Gastrocnemius medialis (tissue), 3 donors: ENCODE measurements around a stretch of chr5.

DNA sequence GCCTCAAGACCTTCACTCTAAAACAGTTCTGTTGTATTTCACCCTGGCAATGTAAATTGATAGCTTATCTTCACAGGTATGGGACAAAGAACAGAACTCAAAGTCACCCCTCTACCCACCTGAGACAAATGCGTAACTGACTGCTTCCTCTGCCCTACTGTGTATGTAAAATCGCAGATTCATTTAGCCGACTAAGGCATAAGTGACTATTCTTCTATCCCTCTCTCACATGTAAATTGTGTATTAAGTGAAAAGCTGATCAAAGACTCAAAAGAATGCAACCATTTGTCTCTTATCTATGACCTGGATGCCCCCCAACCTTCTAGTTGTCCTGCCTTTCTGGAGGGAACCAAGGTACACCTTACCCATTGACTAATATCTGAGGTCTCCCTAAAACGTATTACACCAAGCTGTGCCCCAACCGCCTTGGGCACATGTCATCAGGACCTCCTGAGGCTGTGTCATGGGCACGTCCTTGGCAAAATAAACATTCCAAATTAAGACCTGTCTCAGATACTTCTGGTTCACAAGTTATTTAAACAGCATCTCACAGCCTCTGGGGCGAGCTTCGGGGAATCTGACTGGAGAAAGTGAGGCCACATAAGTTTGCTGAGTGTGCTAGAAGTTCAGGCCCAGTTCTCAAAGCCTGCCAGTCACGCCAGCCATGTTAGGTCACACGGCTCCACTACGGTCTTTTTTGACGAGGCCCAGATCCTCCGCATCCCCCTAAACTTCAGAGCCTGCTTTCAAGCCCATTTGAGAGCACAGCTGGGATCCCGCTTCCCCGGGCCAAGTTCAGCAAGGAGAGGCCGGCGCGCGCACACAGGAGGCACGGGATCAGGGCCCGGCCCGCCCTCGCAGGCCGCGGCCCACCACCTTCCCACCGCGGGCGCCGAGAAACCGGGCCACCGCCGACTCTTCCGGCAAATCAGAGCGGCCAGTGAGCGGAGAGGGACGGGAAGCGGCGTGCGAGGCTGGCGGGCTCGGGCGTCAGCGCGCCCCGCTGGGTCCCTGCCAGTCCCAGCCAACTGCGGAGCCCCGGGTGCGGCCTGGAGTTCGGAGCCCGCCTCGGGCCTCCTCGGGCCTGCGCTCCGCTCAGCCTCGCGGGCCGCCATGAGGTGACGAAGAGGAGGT lies 727 bp downstream of the TBCA start:
- PRO-cap: bidirectional peak, plus-strand start at position 836 of the sequence, minus-strand start at position 930 of the sequence
- RAMPAGE, long total RNA, 3 experiments: no peak in any of the 3 experiments

DNA sequence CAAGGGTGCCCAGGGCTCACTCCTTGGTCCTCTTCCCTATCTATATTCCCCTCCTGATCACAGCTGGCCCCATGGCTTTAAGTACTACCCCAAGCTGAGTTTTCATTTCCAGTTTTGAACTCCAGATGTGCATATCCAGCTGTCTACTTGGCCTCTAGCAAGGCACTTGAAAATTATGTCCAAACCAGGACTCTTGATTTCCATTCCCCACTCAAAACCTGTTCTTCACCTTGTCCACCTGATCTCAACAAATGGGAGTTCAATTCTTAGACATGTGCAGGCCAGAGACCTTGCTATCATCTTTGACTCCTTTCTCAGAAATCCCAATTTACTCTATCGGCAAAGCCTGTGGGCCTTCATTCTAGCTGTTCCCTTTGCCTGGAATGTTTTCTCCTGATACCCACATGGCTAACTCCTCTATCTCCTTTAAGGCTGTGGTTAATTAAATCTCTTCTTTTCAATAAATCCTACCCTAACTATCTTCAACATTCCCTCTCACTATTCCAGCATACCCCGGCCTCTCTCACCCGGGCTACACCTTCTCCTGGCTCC lies 136.5 kb downstream of the SCAMP1 start:
- PRO-cap: no peak
- RAMPAGE, long total RNA, 3 experiments: no peak in any of the 3 experiments

- PRO-cap: no peak
- RAMPAGE, long total RNA, 3 experiments: no peak in any of the 3 experiments
Observed at GRCh38 chr5:78508182-78508862, 140.2 kb downstream of the LHFPL2 start.

GRCh38 chr5:78547498-78548483 lies 100.8 kb downstream of the LHFPL2 start:
- PRO-cap: no peak
- RAMPAGE, long total RNA, 3 experiments: no peak in any of the 3 experiments

GRCh38 chr5:78577475-78577868 lies 71.1 kb downstream of the LHFPL2 start:
- PRO-cap: no peak
- RAMPAGE, long total RNA, 3 experiments: no peak in any of the 3 experiments

DNA sequence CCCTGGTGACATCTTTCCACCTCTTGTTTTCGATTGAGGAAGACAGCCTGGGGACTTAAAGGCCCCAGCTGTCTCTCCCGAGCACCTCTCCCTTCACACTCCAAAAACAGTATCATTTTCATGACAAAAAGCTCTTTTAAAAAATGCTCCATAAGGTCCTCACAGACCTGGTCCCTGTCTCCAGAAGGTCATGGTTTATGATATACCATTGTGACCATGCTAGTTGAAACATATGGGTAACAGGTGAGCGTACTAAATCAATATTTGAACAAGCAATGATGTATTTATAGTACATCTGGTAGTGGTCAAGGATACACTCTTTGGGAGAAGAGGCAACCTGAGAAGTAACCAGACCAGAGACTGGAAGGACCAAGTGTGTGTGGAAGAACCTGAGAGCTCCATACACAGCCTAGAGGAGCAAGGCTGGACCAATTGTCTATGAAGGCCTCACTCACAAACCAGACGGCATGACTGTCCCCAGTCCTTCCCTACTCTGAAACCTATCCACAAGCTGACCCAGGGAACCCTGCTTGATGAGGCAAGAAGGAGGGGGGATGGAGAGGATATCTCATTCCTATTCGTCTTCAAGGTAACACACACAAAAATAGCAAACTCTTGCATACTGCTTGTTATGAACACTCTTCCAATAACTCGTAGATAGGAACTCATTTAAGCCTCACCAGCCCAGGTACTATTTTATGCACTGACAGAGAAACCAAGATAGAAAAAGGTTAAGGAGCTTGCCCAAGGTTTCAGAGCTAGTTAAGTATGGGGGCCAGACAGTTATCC lies 55.0 kb downstream of the LHFPL2 start:
- PRO-cap: no peak
- RAMPAGE, long total RNA, 3 experiments: no peak in any of the 3 experiments

GRCh38 chr5:78766062-78766550 lies 117.5 kb upstream of the LHFPL2 start:
- PRO-cap: no peak
- RAMPAGE, long total RNA, 3 experiments: no peak in any of the 3 experiments

GRCh38 chr5:78771634-78772323 lies 123.2 kb upstream of the LHFPL2 start:
- PRO-cap: no peak
- RAMPAGE, long total RNA, 3 experiments: no peak in any of the 3 experiments

DNA sequence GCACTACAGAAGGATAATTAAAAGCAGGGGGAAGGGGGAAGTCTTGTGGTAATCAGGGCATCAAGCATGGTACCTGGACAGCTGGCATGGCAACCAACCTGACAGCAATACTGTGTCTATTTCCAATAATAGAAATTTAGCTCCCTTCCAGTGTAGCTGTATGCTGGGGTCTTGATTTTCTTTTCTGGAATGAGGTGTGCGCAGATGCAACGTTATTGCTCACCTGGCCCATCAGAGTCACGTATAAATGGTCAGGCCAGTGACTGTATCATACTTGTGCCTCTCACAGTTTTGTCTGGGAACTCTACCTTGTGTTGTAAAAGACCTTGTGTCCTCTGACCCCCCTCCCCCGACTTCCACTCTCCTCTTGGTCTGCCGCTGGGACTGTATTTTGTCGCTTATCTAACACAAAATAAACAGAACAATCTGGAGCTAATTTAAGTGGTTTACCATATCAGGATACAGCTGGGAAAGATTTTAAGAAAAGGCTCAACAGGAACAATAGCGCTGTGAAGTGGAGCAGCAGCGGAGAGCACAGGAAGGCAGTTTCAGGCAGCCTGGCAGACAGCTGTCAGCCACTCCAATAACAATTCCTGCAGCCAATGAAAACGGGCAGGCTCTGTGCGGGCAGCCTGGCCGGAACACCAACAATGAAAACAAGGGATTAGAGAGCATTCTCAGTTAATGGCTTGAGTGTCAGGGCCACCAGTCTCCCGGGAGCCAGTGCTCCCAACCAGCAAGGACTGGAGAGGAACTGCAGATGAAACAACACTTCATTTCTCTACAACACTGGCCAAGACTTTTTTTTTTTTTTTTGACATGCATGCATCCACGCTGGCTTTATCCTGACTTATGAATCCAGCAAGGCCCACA lies 76.9 kb downstream of the ARSB start:
- PRO-cap: no peak
- RAMPAGE, long total RNA, 3 experiments: no peak in any of the 3 experiments

- PRO-cap: no peak
- RAMPAGE, long total RNA, 3 experiments: no peak in any of the 3 experiments
Observed at GRCh38 chr5:79032134-79032849, 37.2 kb downstream of the DMGDH start.

DNA sequence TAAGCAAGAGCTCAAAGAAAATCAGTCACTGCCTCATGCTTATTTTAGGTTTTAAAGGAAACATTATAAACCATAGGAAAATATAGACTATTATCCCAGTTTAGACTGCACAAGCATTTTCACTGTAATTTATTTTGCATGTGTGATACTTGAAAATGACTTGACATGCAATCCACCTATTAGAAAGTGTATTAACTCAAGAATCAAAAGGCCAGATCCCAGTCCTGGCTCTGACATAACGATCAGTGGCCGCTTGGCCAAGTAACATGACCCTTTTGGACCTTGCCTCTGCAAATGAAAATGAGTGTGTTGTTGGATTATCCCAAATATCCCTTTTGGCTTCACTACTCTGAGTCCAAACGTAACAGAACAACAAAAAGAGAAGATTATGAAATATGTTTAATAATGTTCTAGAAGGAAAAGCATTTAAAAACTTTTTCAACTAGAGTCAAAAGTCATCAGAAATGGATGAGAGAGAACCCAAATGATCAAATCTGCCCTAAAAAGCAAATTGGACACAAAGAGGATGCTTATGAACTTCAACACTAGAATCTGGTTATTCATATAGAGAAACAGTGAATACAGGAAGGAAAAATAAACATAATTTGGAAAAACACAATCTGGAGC lies 18.9 kb downstream of the DMGDH start:
- PRO-cap: no peak
- RAMPAGE, long total RNA, 3 experiments: no peak in any of the 3 experiments

- PRO-cap: no peak
- RAMPAGE, long total RNA, 3 experiments: no peak in any of the 3 experiments
Observed at GRCh38 chr5:79300518-79301084, 64.7 kb downstream of the JMY start.

DNA sequence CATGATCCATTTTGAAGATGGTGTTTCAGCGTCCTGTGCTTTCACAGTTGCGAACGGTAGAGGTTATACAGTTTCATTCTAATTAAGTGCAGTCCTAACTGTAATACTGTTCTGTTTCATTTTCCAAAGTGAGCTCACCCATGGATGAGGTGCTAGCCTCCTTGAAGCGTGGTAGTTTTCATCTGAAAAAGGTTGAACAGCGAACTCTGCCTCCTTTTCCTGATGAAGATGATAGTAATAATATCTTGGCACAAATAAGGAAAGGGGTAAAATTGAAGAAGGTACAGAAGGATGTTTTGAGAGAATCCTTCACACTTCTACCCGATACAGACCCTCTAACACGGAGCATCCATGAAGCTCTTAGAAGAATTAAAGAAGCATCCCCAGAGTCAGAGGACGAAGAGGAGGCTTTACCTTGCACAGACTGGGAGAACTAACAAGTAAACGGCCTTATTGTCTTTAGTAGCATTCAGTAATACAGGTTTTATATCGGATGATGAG lies 80.0 kb downstream of the JMY start:
- PRO-cap: no peak
- RAMPAGE, long total RNA, 3 experiments: no peak in any of the 3 experiments

- PRO-cap: no peak
- RAMPAGE, long total RNA, 3 experiments: no peak in any of the 3 experiments
Observed at GRCh38 chr5:79515147-79515287, 1.1 kb upstream of the HOMER1 start.

GRCh38 chr5:79650201-79651088 lies 38.2 kb downstream of the TENT2 start:
- PRO-cap: no peak
- RAMPAGE, long total RNA, 3 experiments: no peak in any of the 3 experiments

DNA sequence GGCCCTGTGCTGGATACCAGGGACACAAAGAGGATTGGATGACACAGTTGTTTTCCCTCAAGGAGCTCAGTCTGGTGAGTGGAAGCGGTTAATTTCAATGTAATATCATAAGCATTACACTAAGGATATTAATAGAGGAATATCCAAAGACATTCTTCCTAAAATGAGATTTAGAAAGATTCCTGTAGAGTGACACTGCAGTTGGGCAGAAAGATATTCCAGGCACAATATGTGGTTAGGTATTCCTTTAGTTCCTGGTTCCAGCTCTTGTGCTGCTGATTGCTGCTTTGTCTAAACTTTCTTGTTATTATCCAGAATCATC lies 6.0 kb downstream of the CMYA5 start:
- PRO-cap: no peak
- RAMPAGE, long total RNA, 3 experiments: no peak in any of the 3 experiments

DNA sequence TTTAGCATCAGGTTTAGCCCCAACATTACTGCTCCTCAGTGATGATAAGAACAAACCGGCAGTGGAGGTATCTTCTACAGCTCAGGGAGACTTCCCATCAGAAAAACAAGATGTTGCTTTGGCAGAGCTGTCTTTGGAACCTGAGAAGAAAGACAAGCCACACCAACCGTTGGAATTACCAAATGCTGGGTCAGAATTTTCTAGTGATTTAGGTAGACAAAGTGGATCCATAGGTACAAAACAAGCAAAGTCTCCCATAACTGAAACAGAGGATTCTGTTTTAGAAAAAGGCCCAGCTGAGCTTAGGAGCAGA lies 43.8 kb downstream of the CMYA5 start:
- PRO-cap: no peak
- RAMPAGE, long total RNA, 3 experiments: start-site peak on the plus strand in 2 of 3 experiments, centred at positions 63 to 115 of the sequence, 2,175 to 2,299 reads per replicate

DNA sequence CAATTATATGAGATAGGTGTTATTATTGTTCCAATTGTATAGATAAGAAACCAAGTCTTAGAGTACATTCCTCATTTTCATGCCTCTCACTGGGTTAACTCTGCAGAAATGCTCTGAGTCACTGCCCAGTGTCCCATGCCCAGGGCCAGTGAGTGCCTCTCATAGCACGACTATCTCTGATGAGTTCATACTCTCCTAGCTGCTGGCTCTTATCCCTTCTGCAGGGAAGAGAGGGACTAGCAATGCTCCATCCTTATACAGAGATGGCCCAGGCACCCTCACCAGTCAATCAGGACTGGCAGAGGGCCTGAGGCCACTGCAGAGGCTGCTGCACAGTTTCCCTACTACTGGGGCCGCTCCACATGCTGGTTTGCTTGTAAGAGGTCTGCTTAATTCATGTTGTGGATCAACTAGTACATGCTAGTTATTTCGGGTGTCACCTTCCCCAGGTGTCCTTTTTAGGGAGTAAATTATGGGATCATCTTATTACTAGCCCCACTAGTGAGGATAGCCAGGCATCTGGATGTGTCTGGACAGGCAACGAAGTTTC lies 54.7 kb downstream of the CMYA5 start:
- PRO-cap: no peak
- RAMPAGE, long total RNA, 3 experiments: no peak in any of the 3 experiments

- PRO-cap: no peak
- RAMPAGE, long total RNA, 3 experiments: no peak in any of the 3 experiments
Observed at GRCh38 chr5:80133060-80133394, 97.9 kb downstream of the THBS4 start.

DNA sequence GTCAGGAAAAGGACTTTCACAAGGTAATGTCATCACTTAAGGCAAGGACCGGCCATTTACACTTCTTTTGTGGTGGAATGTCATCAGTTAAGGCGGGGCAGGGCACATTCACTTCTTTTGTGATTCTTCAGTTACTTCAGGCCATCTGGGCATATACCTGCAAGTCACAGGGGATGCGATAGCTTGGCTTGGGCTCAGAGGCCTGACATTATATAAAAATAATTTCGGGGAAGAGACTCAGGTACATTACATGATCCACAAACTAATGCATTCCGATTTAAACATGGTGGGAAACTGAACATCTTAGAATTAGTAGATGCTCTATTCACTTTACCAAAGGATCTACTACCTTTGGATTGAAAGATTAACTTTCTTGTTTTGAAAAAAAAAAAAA lies 70.1 kb downstream of the SERINC5 start:
- PRO-cap: no peak
- RAMPAGE, long total RNA, 3 experiments: no peak in any of the 3 experiments